Thyroid gland (tissue), 7 donors: ENCODE results near the genes ASIC2, SLFN13 and SLFN12L.

- PRO-cap, 2 experiments, result no peak in any of the 2 experiments
- RAMPAGE, long total RNA, 5 experiments, result no peak in any of the 5 experiments
Observed at GRCh38 chr17:32877526-32877824, 551 bp upstream of the MYO1D start.

- PRO-cap, 2 experiments, result no peak in any of the 2 experiments
- RAMPAGE, long total RNA, 5 experiments, result no peak in any of the 5 experiments
Observed at GRCh38 chr17:33293022-33293668, at the start of gene ASIC2. TSS of gene ASIC2 (minus strand) at chr17:33293295.

DNA sequence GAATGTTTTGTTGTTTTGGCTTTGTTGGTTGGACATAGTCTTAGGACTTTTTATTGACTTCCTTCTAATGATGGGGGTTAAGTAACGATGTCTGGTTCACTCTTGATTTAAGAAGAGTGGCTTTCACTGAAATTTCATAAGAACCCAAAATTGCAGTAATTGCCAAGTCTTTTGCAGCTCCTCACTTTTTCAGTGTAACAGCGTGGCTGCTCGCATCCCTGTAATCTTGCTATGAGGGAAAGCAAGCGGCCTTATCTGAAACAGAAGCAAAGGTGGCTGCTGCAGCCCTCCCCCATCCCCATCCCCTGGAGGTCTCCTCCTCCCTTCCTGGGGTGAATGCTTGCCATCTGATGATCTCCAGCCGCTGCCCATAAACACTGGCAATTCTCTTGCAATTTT, 182.4 kb upstream of the ASIC2 start:
- PRO-cap, 2 experiments, result no peak in any of the 2 experiments
- RAMPAGE, long total RNA, 5 experiments, result no peak in any of the 5 experiments

- PRO-cap, 2 experiments, result no peak in any of the 2 experiments
- RAMPAGE, long total RNA, 5 experiments, result no peak in any of the 5 experiments
Observed at GRCh38 chr17:33497993-33498650, 205.0 kb upstream of the ASIC2 start.

DNA sequence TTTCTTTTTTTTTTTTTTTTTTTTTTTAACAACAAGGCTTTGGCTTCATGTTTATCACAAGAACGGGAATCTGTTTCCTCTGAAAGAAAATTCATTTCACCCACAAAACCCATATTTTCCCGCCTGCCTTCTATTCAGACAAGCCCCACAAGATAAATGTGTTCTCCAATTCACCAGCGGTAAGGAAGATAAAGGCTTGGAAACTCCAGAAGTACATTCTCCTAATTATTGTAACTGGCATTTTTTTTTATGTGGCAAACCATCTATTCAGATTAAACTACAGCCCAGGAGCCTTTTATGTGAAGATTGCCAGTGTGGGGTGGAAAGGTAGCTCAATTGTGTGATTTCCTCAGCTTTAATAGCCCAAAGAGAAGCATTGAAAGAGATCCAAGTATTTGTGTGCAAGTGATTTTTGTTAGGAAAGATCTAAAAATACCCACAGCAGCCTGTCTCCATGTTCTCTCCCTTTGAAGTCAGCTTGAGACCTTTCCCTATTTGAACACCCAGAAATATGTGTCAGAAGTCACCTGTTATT, 451.4 kb upstream of the CCL2 start:
- PRO-cap, 2 experiments, result no peak in any of the 2 experiments
- RAMPAGE, long total RNA, 5 experiments, result no peak in any of the 5 experiments

DNA sequence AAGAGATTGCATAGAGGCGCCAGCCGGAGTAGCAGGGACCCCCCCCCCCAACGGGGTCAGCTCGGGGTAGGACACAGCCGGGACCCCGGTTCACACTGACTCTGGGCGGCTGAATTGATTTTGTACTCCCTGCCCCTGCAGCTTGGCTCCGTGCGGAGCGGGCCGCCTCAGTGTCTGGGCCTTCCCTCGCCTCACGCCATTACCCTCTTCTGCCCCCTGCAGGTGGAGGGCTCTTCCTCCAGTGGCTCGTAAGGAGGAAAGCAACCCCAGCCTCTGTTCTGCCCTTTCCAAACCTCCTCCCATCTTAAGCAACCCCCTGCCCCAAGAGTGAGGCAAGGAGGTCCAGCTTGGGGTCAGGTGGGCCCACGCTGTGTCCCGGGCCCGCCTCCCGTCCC, 58.8 kb downstream of the TMEM132E start:
- PRO-cap, 2 experiments, result no peak in any of the 2 experiments
- RAMPAGE, long total RNA, 5 experiments, result no peak in any of the 5 experiments

- PRO-cap, 2 experiments, result no peak in any of the 2 experiments
- RAMPAGE, long total RNA, 5 experiments, result no peak in any of the 5 experiments
Observed at GRCh38 chr17:34721954-34722389, 142.6 kb downstream of the TMEM132E start.

- PRO-cap, 2 experiments, result no peak in any of the 2 experiments
- RAMPAGE, long total RNA, 5 experiments, result no peak in any of the 5 experiments
Observed at GRCh38 chr17:35006777-35007446, 26.6 kb downstream of the LIG3 start.

DNA sequence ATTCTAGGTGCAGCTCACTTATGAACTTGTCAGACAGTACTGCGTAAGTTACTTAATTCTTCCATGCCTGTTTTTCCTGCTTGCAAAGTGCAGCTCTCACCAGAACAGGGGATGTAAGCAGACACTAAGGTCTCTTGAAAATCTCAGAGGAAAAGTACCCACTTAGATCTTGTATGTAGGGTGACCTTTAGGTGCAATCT, 38.7 kb downstream of the LIG3 start:
- PRO-cap, 2 experiments, result no peak in any of the 2 experiments
- RAMPAGE, long total RNA, 5 experiments, result no peak in any of the 5 experiments

DNA sequence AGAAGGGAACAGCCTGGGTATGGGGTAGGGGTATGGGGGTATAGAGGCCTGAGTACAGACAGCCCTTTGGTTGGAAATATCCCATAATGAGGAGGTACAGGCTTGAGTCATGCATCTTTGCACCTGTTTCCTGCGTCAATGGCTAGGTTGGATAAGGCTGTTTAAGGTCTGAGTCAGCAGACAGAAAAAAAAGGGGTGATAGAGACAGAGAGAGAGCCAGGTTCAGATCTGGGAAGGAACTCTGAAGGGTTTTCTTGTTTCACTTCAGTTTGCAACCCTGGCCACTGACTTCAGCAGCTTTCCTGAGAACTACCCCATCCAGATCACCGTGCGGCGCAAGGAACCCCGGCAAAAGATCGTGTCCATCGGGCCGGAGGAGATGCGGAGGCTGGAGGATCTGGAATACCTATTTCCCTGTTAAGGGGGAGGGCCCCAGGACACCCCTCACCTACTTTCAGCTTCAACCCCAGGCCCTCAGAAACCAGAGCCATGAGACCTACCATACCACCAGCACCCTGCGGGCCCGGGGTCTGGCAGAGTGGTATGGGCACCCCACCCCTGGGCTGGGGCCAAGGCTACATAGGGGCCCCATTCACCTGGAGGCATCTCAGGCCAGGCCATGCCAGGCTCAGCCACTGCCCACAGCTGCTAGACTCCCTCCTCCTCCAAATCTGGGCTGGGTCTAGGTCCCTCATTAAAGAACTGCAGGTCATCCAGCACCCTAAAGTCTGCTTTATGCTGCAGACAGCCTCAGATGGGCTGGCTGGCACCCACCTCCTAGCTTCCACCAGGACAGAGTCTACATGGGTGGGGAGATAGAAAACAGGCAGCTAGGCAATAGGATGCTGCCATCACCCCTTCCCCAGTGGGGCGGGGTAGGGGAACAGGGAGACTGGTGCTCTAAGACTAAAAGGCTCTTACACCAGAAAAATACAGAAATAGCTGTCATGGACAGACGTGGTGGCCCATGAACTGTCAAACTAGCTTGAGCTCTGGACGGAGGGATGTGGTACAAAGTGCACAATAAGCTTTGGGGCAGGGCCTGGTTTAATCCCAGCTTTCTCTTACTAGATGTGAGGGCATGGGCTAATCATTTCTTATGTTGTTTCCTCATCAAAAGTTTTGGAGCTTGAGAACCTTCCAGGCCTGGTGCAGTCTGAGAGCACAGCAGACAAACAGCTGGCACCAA, 9.0 kb downstream of the FNDC8 start:
- PRO-cap, 2 experiments, result no peak in any of the 2 experiments
- RAMPAGE, long total RNA, 5 experiments, result no peak in any of the 5 experiments

DNA sequence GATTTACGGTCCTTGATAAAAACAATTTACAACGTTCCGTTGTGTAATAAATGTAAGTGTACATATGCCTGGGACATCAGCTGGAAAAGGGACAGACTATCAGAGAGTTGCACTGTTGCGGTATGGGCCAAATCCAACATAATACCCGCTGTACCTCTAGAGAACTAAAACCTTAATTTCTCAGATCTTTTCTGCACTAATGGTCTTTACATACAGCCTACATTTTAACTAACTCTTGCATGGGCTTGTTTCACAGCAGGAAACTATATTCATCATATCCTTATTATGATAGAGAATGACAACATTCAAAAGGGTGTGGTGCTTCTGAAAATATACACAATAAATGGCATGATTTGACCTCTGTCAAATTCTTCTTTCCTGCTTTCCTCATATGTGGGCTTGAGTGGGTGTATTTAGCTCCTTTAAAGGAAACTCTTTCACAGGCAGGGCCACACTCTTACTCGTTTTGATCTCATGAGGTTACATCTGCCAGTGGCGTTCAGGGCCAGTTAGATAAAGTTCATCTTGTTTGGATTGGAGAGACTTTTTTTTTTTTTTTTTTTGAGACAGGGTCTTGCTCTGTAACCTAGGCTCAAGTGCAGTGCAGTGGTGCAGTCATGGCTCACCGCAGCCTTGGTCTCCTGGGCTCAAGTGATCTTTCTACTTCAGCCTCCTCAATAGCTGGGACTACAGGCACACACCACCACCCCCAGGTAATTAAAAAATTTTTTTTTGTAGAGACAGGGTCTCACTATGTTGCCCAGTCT, 6.1 kb downstream of the SLC35G3 start:
- PRO-cap, 2 experiments, result no peak in any of the 2 experiments
- RAMPAGE, long total RNA, 5 experiments, result no peak in any of the 5 experiments

DNA sequence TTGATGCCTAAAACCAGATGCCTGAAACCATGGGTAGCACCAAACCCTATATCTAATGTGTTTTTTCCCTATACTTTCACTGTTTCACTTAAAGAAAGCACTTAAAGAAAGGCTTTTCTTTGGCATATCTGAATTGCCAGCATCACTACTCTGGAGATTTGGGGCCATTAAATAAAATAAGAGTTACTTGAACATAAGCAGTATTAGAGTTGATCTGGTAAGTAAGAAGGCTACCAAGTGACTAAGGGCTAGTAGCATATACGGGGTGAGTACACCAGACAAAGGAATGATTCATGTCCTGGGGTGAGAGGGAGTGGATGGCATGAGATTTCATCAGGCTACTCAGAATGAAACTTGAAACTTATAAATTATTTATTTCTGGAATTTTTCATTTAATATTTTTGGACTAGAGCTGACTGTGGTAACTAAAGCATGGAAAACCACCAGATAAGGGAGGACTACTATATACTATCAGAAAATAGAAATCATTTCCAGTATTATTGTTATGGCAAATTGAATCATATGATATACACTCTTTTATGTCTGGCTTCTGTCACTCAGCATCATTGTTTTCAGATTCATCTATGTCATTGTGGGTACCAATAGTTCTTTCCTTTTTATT, 2.3 kb downstream of the SLFN5 start:
- PRO-cap, 2 experiments, result peak in 1 of 2 experiments; most common minus-strand start position 243 of the sequence (in 1)
- RAMPAGE, long total RNA, 5 experiments, result no peak in any of the 5 experiments

GRCh38 chr17:35346257-35346792, 27.1 kb downstream of the SLFN11 start:
- PRO-cap, 2 experiments, result peak in 1 of 2 experiments; most common plus-strand start chr17:35346560 (in 1); most common minus-strand start chr17:35346467 (in 1)
- RAMPAGE, long total RNA, 5 experiments, result no peak in any of the 5 experiments

DNA sequence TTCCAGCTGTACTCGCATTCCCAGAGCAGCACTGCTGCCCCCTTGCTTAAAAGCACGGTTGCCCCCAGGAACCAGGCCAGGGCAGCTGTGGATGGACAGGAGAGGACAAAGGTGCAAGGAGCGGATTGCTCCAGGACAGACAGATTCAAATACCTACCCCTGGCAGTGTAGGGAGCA, 975 bp upstream of the SLFN12 start:
- PRO-cap, 2 experiments, result peak in 2 of 2 experiments; most common plus-strand start position 79 of the sequence (in 1)
- RAMPAGE, long total RNA, 5 experiments, result no peak in any of the 5 experiments

DNA sequence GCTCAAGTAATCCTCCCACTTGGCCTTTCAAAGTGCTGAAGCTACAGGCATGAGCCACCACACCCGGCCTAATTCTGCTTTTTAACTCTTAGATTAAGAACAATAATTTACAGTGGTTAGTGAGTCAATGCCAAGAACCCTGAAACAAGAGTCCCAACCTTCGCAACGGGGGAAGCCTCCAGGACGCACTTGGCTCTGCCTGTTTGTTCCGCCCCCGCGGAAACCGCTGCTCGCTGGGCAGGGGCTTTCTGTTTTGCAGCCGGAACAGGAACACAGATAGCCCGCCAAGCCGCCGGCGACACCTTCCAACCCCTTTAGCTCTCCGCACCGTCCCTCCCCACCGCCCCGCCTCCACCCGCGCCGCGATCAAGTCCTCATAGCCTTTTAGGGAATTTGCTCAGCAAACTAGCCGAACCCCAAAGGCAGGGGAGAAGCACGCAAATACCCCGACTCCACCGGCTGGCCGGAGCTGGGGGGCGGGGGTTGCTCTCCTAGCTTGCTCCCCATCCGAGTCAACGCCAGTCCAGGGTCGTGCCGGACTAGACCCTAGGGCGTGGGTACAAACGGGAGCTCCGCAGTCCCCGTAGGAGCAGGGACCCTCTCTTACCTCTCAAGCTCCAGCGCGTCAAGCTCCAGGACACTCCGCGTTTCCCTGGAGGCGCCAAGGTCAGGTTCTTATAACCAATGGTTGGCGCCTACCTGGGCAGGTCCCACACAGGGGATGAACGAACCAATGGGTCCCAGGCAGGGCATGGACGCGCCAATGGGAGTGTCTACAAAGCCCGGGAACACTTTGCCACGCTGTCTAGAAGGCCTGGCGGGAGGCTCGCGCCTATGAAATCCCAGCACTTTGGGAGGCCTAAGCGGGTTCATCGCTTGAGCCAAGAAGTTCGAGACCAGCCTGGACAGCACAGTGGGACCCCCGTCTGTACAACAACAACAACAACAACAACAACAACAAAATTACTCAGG, at the start of gene SLFN13:
Gene SLFN13 (minus strand): TSS at position 652 of the 972 bp plus-strand sequence.
- PRO-cap, 2 experiments, result peak in 2 of 2 experiments; most common plus-strand start position 251 of the sequence (in 2); most common minus-strand start position 228 of the sequence (in 2)
- RAMPAGE, long total RNA, 5 experiments, result start-site peak on the minus strand in 1 of 5 experiments, centred at position 634 of the sequence, 40 reads per replicate

DNA sequence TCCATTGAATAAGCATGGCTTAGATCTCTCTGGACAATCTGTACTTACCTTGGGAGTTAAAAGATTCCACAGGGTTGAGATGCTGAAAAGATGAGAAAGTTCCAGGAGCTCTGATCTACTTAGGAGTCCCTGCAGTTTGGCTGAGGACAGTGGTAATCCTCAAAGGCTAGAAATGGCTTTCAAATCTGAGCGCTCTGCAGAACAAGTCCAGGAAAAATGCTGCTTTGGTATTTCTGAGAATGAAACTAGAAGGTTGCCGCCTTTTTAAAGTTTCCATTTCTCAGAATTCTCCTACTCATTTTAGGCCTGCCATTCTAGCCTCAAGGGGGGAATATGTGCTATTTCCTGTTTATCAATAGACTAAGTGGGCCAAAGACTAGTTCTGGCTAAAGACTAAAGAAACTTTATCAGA, at the start of gene SLFN12L:
Gene SLFN12L (minus strand): TSS at position 154 of the 412 bp plus-strand sequence.
- PRO-cap, 2 experiments, result no peak in any of the 2 experiments
- RAMPAGE, long total RNA, 5 experiments, result start-site peak on the minus strand in 1 of 5 experiments, centred at position 226 of the sequence, 18 reads per replicate

GRCh38 chr17:35984140-35984872, 2.2 kb downstream of the CCL14 start:
- PRO-cap, 2 experiments, result no peak in any of the 2 experiments
- RAMPAGE, long total RNA, 5 experiments, result start-site peak on the minus strand in 1 of 5 experiments, at chr17:35984351-35984433 at its widest, 15 reads per replicate

GRCh38 chr17:36072324-36073012, 8.4 kb downstream of the CCL18 start:
- PRO-cap, 2 experiments, result no peak in any of the 2 experiments
- RAMPAGE, long total RNA, 5 experiments, result no peak in any of the 5 experiments

- PRO-cap, 2 experiments, result no peak in any of the 2 experiments
- RAMPAGE, long total RNA, 5 experiments, result no peak in any of the 5 experiments
Observed at GRCh38 chr17:36597269-36597755, 4.1 kb upstream of the MRM1 start.

DNA sequence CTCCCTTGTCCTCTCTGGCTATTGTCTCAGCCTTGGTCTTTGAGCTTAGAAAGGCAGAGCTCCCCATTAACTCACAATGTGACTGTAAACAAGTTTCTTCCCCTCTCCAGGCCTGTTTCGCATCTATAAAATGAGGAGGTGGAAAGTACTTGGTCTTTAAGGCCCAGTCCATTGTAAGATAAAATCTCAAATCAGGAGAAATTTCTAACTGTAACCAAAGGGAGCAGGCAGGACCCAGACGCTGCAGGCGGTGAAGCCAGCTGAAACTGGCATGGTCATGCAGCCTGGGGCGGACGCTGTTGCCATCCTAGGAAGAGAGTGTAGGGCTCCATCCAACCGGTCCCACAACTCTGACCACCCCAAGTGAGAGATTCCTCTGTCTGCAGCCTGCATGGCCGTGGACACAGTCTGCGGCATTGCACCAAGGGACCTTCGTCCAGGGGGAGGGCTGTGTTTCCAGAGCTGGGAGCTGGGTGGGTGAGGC, 17.4 kb upstream of the LHX1 start:
- PRO-cap, 2 experiments, result no peak in any of the 2 experiments
- RAMPAGE, long total RNA, 5 experiments, result no peak in any of the 5 experiments